ENCODE measurements around a stretch of chr20.

GRCh38 chr20:50249623-50250235 lies 59.1 kb downstream of the CEBPB start:
- PRO-cap = no peak

GRCh38 chr20:50267910-50268349 lies 77.3 kb downstream of the CEBPB start:
- PRO-cap = no peak

DNA sequence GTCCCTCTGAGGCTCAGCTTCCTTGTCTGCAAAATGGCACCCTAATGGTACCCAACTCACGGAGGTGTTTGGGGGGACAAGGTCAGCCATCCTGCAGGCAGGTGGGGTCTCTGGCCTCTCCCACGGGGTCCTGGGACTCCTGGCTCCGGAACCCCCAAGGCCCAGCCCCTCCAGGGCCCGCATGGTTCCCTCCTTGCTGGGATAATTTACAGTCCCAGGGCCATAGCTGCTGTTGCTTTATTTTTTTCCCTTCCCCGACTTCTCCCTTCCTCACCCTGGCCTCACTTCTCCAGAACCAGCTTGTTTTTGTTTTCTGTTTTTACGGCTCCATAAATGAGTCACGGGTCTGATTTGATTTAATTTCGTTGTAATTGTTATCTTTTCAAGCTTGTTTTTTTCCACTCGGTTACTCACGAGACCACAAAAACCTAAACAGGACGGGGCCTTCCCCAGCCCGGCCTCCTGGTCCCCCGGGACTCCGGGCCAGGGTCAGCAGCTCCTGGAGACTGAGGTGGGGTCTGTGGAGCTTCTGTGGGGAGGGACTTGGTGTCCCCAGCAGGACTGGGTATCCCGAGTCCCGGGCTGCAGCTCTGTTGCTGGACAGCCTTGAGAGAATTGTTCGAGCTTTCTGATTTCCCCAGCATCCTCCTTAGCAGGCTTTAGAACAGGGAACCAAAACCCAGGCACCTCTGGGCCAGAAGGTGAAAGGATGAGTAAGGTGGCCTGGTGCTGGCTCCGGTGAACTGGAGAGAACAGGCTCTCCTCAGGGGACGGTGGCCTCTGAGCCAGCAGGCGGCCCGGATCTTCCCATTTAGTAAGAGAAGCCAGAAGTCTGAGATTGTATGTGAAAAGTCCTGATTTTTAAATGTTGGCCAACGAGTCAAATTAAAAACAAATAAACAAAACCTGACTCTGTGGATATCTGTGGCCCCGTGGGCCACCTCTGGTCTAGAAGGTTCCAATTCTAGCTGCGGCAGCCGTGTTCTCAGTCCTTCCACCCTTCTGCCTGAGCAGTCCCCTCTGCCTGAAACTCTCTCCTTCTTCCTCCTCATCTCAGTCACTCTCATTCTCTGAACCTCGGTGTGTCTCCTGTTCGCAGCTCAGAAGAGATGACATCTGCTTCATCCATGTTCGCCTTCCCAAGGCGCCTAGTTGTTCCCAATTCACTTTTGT lies 95.0 kb downstream of the CEBPB start:
- PRO-cap = no peak

DNA sequence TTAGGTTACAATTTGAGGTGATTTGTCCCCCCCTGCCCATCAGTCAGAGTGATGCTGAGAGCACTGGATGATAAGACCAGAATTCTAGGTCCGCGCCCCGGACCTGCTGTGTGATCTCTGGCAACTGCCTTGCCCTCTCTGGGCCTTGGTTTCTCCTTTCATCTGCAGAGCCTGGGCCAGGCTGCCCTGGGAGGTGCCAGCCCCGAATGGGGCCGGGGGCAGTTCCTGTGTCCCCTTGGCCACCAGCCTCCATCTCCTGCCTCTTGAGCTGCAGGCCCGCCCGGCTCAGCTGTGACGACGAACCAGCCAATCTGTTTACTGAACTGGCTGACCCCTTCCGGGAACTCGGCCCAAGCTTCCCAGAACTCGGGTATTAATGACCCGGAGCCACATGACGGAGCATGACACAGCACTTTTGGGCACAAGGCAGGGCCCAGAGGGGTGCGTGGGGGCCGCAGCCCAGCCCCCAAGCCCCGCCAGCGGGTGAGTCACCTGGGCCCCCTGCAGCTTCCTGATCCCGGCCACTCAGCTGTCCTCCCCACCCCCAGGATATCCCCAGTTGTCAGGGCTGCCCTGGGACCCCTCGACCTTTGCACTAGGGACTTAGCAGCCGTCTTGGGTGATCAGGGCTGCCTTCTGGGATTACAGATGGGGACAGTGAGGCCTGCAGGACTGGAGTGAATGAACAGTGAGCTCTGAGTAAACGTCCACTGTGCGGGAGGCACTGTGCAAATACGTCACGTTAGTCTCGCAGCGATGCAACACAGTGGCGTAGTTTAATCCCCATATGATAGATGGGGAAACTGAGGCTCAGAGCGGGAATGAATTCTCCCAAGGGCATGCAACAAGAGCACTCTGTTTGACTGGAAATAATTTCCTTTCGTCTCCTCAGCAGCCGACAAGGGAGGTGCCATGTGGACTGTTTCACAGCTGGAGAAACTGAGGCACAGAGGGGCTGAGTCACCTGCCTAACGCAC lies 102.0 kb downstream of the CEBPB start:
- PRO-cap = no peak

DNA sequence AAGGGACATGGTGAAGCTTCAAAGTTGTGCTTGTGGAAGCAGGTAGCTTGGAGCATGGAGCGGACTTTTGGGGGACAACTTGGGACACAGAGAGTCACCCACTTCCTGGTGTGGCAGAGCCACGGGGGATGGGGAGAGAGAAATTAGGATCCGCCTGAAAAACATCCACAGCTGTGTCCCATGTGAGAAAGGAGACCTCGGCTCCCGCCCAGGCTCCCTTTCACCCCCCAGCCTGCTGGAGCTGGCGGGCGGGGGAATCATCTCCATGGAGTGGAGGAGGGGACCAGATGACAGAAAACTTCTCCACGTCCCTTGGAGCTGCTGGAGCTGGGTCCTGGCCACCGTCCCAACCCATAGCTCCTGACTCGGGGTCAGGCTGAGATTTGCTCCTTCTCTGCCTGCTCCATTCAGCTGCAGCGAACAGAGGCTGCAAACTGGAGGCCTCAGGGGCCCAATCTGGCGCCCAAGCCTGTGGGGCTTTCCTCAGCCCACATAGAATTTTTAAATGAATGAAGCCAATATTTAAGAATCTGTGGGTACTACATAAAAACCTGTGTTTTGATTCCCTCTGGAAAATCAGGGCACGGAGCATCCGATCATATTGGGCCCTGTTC lies 113.9 kb downstream of the CEBPB start:
- PRO-cap = no peak

- PRO-cap = no peak
Measured at GRCh38 chr20:50308256-50308550, 117.6 kb downstream of the CEBPB start.

GRCh38 chr20:50345819-50346164 lies 155.2 kb downstream of the CEBPB start:
- PRO-cap = no peak

- PRO-cap = unidirectional peak, minus-strand start at chr20:50379321; unidirectional peak, minus-strand start at chr20:50379351
Measured at GRCh38 chr20:50379080-50379979, 130.9 kb upstream of the PTPN1 start.

DNA sequence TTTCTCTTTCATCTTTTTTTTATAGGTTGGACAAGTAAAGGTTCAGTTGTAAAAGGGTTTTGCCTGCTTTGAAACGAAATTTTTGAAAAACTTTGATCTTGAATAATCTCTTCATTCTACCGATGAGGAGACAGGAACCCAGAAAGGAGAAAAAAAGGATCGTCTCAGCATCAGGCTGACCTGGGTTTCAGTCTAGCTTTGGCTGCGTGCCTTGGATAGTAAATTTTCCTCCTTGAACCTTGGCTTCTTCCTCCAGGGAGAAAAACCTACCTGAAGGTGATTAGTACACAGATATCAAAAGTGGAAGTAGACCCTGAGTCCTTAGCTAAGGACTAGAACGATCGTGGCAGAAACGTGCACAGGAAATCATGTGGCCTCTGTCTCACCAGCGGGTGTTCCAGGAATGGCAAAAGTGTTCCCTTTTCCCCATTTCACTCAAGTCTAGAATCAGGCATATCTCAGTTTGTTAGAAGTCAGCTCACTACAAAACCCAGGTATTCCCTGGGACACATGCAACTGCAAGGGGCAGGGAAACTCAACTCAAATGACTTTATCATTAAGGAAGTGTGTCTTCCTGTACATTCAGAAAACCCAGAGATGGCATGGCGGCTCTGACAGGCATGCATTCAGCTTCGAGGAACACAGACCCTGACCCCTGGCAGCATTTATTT lies 128.1 kb upstream of the PTPN1 start:
- PRO-cap = no peak

GRCh38 chr20:50399110-50400064 lies 110.8 kb upstream of the PTPN1 start:
- PRO-cap = no peak

GRCh38 chr20:50400950-50401238 lies 109.3 kb upstream of the PTPN1 start:
- PRO-cap = no peak

DNA sequence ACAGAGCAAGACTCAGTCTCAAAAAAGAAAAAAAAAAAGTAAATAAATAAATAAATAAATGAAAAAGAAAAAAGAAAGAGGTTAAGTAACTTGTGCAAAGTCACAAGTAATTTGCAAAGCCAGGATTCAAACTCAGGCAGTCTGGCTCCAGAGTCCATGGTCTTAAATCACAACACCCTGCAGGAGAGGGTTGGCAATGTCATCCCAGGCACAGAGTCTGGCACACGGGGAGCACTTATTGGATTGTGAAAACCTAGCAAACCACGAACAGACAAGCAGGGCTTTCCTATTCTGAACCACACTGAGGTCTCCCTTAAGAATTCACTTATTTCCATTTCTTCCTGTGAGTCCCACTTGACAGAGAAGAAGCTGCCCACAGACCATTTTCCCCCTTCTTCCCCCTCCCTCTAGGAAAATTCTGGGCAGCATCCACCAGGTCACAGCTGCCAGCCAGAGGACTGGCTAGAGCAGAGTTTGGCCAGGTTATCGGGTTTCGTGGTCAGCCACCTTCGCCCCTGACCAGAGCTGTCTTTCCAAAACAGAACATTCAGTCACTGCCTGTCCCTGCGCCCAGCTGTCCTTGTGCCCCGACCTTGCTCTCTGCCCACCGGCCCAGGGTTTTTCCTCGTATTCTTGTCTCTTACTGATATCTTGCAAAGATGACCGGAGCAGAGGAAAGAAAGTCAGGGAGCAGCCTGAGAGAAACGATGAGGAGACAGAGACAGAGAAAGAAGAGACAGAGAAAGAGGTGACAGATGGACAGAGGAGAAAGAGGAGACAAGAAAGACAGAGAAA lies 106.4 kb upstream of the PTPN1 start:
- PRO-cap = no peak

GRCh38 chr20:50416542-50417411 lies 93.4 kb upstream of the PTPN1 start:
- PRO-cap = no peak

GRCh38 chr20:50449379-50450219 lies 60.6 kb upstream of the PTPN1 start:
- PRO-cap = no peak

GRCh38 chr20:50483337-50483847 lies 26.8 kb upstream of the PTPN1 start:
- PRO-cap = bidirectional peak, plus-strand start at chr20:50483666, minus-strand start at chr20:50483564

DNA sequence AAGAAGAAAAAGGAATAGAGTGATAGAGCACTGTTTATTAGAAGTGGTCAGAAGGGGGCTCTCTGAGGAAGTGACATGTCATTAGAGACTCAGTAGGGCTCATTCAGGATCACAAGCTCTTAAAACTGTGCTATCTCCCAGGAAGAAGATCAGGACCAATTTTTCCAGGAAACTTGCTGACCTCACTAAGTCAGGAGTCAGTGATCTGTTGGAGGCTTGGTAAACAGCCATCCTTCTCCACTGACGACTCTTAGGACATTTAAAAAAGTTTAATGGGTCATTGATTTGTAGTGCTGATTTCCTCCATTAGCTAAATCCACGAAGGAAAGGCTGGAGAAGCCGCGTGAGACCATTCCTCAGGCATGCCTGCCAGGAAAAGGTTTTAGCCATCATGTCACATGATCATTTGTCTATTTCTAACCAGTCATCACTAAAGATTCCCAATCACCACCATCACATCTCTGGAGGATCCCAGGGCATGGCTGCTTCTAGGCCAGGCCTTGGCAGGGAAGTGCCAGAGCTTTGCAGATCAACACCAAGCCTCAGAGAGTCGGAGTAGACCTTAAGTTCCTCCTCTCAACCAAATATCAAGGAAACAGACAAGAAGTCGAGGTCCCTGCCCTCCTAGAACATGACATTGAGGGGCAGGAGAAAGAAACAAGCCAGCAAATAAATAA lies 5.8 kb upstream of the PTPN1 start:
- PRO-cap = no peak

DNA sequence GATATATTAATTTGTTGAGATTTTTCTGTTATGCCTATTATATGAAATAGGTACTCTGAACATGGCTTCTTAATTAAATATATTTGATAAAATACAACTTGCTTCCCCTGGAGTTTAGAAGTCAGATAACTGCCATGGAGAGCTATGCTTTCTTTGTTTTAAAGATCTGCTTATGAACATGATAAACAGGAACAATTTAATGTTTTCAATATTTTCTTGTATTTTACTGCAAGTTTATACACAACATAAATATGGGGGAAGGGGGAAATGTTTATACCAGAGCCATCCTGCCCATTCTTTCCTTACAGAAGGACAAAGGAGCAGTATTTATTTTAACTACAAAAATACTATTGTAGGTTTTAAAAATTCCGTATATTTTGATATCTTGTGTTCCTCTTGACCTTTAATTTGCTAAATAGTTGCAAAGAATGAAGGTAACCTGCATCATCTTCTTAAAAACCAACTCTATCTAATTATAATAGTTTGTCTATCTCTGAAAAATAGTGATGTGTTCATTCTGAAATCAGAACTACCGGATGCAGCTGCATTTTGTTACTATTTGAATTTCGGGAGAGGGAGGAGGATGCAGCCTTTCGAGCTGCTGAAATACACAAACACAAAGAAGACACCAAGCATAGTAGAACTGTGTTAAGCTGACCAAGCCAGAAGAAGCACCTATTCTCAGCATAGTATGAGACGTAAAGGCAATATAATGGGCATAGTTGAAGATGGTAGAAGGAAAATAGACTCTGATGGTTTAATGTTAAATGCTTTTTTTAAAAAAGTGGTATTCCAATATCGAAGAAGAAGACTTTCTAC lies 33.0 kb downstream of the PTPN1 start:
- PRO-cap = no peak

- PRO-cap = no peak
Measured at GRCh38 chr20:50579657-50580380, 69.6 kb downstream of the PTPN1 start.

- PRO-cap = no peak
Measured at GRCh38 chr20:50592128-50593485, 82.4 kb downstream of the PTPN1 start.

DNA sequence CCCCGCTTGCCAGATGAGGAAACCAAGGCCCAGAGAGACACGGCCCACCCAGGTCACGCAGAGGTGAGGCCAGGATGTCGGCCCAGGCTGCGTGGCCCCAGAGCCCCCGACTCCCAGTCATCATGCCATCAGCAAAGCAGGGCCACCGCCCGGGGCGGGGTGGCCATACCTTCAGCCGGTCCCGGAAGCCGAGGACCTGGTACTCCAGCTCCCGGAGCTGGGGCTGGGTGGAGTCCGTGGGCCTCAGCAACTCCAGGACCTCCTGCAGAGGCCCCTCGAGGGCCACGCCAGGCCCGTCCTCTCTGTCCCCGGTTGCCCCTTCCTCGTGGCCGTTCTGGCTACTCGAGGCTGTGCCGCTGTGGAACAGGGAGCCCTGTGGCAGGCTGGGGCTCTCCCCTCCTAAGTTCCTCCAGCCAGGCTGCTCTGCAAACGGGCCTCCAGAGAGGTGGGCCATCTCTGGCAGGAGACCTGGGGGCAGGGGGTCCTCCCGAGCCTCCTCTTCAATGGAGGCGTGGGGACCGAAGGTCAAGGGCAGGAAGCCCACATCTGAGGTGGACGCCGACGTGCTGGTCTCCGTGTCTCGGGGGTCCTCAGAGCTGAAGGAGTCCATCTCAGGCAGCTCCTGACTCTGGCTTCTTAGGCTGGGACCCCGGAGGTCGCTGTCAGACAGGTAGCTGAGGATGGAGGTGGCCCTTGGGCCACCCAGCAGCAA lies 89.3 kb downstream of the RIPOR3 start:
- PRO-cap = no peak

Data from aorta (tissue), 1 donor.